Spinal cord (tissue), 3 donors: ENCODE measurements around the genes RAB3GAP1 and DARS1.

DNA sequence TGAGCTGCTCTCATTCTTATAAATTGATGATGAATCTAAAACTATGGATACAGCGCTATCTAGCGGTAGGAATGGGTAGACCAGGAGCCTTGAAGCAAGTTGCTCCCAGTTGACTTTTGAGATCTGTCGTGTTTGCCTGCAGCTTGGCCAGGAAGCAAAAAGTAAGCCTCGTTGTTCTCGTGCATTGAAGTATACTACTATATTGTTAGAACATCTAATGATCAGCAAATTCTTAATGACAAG lies 211.9 kb upstream of the NCKAP5 start:
- PRO-cap, result no peak
- RAMPAGE, long total RNA, result no peak

- PRO-cap, result no peak
- RAMPAGE, long total RNA, result no peak
Observed at GRCh38 chr2:134118320-134118864, 135.5 kb upstream of the MGAT5 start.

- PRO-cap, result no peak
- RAMPAGE, long total RNA, result no peak
Observed at GRCh38 chr2:134139414-134140034, 114.3 kb upstream of the MGAT5 start.

- PRO-cap, result no peak
- RAMPAGE, long total RNA, result no peak
Observed at GRCh38 chr2:134217411-134218415, 36.2 kb upstream of the MGAT5 start.

DNA sequence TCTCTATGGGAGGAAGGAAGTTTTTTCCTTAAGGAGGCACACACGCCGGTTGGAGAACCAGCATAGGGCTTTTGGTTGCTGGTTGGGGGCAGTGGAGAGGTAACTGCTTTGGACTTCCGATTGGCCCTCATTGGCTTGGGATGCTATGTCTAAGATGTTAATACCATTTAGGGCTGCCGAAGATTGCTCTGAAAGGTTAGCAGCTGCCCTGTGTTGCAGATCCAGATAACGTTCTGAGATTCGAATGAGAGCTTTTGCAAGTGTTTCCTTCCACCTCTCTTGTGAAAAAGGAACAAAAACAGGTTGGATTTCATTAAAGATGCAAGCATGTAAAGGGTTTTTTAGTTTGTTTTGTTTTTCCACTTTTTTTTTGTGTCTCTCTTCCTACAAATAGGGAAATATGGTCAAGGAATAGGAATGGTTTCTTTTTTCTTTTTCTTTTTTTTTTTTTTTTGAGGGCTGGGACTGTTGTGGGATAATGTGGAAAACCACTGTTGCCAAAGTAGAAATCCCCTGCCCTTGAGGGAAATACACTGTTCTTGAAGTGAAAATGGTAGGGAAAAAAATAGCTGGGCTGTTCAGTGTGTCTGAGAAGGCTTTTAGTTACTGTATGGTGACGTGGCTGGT lies 6.5 kb downstream of the MGAT5 start:
- PRO-cap, result no peak
- RAMPAGE, long total RNA, result no peak

DNA sequence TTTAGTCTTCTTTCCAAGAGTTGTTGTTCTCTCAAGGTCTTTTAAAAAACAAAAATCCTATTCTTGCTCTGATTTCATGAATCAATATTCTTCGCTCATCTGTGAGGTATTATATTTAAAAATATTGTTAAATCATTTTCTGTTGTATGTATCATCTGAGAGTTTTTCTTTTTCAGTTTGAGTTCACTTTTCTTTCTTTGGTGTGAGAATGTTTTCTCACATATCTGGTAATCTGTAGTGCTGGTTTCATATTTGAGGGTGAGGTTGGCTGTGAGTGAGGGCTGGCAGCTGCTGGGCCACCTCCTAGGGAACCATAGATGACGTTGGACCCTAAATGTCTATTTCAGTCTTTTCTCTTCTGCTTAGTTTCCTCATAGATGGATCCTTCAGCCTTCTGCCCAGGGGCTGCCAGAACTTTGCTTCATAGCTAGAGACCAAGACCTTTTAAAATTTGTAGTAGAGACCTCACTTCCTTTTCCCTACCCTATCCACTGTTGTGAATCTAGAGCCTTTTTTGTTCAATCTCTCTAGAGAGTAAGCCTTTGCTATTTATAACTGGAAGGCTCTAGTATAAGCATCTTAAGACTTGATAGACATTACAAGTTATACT lies 33.5 kb downstream of the MGAT5 start:
- PRO-cap, result no peak
- RAMPAGE, long total RNA, result no peak

DNA sequence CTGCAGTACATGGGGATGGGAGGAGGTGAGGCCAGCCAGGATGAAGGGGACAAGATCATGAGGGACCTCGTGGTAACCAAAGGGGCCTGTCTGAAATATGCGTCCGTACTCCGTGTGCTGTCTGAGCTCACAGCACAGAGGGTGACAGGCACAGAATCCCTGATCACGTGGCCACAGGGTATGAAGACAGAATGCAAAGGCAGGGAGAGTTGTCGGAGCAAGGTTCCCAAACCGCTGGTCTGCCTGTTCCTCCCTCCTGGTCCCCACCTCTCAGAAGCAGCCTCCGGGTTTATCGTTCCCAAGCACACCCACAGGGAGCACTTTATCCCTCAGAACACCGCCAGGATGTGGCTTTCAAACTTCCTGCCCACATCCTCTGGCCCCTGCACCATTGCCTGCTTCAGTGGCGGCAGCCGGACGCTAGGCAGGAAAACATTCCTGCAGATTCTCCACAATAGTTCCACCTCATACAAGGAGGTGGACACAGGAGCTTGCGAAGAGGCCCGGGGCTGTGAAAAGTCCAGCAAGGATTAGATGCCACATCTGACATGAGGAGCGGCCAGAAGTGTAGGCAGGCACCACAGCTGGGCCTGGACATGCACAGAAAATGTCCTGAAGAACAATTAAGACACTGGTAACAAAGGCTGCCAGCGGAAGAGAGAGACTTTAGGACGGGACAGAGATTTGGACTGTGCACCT lies 11.9 kb downstream of the TMEM163 start:
- PRO-cap, result no peak
- RAMPAGE, long total RNA, result no peak

DNA sequence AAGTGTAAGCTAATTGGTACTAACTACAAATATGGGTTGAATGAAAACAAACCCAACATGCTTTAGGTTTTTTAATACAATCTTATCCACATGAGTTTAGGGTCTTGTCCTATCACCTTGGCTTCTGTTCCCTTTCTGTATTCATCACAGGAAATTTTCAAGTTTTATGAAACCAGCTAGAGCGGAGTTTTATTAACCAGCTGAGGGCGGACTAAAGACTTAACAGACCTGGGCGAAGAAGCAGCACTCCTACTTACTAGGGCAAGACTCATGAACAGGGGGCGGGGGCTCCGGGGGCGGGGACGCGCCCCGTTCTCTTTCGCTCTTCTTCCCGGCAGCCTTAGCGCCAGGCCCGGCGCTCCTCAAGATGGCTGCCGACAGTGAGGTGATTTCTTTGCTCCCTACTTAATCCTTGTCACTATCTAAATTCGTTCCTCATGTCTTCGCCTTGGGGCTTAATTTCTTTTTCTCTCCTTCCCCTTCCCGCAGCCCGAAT lies at the start of gene RAB3GAP1:
Gene RAB3GAP1, plus strand, starts transcription at position 352 of the 496 bp plus-strand sequence.
- PRO-cap, result no peak
- RAMPAGE, long total RNA, result start-site peak on the plus strand centred at position 349 of the sequence, 14 bp wide, 703 and 821 reads in 2 replicates

GRCh38 chr2:135074047-135074693 lies 22.1 kb downstream of the RAB3GAP1 start:
- PRO-cap, result no peak
- RAMPAGE, long total RNA, result no peak

GRCh38 chr2:135135289-135135944 lies 83.3 kb downstream of the RAB3GAP1 start:
- PRO-cap, result no peak
- RAMPAGE, long total RNA, result no peak

- PRO-cap, result no peak
- RAMPAGE, long total RNA, result no peak
Observed at GRCh38 chr2:135604602-135605214, 73.4 kb downstream of the R3HDM1 start.

DNA sequence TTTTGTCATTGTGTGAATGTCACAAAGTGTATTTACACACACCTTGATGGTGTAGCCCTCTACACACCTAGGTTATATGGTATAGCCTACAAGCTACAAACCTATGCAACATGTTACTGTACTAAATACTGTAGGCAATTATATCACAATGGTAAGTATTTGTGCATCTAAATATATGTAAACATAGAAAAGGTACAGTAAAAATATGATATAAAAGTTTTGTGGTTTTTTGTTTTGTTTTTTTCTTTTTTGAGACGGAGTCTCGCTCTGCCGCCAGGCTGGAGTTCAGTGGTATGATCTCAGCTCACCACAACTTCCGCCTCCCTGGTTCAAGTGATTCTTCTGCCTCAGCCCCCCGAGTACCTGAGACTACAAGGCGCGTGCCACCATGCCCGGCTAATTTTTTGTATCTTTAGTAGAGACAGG lies 83.7 kb upstream of the UBXN4 start:
- PRO-cap, result no peak
- RAMPAGE, long total RNA, result no peak

DNA sequence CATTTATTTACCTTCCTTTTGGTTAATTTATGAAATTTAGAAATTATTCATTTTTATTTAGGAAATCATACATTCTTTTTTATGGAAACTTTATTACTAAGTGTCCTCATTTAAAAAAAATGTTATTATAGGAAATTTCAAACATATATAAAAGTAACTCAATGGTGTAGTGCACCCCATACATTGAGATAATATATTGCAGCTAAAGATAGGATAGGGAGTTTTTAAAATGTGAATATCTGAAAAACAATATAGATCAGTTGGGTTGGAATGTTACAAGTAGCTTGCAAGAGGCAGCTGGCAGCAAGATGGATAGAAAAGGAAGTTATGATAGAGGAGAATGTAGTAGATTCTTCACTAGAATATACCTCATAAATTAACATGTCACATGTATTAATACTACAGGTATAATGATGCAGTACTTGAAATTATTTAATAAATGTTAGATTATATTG lies 12.0 kb downstream of the UBXN4 start:
- PRO-cap, result no peak
- RAMPAGE, long total RNA, result no peak

DNA sequence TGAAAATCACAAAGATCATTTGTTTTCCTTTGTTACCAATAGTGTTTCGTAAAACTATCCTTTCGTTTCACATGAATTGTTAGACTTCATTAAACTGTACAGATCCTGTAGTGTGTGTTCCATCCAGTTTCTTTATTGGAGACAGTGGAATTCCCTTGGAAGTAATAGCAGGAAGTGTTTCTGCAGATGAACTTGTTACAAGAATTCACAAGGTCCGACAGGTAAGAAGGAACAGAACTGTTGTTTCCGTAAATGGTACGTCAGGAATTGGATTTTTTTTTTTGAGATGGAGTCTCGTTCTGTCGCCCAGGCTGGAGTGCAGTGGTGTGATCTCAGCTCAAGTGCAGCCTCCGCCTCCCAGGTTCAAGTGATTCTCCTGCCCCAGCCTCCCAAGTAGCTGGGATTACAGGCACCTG lies 12.4 kb downstream of the UBXN4 start:
- PRO-cap, result no peak
- RAMPAGE, long total RNA, result no peak

- PRO-cap, result no peak
- RAMPAGE, long total RNA, result start-site peak on the minus strand at chr2:135985440-135985604, 1,195 and 2,098 reads in 2 replicates
Observed at GRCh38 chr2:135985339-135986212, at the start of gene DARS1. Gene DARS1, minus strand, starts transcription at chr2:135985626.

GRCh38 chr2:136117863-136118009 lies 213 bp downstream of the CXCR4 start:
- PRO-cap, result no peak
- RAMPAGE, long total RNA, result no peak

DNA sequence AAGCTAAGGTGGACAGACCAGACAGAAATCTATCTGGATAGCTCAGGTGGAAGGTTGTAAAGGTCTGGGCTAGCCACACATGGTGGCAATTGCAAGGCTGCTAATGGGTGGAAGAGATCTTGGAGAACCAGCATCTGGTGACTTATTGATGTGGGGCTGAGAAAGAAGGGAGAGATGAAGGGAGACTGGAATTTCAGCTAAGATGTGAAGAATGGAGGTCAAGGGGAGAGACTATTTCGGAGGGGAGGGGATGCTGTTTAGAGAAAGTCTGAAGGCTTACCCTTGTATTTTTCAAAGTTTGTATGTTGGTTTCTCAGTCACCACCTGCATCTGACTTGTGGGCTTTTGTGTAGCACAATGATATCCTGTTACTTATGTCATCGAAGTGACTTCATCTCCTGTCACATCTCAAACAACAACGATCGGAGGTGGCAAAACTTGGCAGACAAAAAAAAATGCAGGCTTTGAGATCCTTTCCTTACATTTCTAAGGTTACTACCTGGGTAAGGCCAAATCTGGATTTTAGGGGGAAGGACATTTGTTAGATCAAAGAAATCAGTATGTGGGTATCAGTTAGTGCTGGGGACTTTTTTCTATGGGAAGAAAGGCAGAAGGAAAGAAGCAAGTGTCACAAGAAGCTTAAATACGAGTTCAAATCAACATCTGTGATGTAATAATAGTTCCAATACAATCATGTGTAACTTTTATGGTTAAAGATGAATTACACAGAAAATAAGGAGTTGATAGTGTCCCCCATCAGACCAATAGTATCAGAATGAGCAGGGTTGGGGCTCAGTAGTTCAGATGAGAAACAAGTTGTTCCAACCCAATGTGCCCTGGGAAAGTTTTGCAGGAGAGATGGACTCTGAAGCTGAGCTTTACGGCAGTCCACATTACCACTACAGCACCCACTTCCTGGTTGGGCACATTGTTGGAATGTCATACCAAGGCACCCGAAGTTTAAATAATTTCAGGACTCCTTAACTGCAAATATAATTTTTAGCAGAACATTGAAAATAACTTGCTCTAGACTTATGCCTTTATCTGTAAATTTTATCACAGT lies 11.8 kb upstream of the CXCR4 start:
- PRO-cap, result no peak
- RAMPAGE, long total RNA, result no peak

DNA sequence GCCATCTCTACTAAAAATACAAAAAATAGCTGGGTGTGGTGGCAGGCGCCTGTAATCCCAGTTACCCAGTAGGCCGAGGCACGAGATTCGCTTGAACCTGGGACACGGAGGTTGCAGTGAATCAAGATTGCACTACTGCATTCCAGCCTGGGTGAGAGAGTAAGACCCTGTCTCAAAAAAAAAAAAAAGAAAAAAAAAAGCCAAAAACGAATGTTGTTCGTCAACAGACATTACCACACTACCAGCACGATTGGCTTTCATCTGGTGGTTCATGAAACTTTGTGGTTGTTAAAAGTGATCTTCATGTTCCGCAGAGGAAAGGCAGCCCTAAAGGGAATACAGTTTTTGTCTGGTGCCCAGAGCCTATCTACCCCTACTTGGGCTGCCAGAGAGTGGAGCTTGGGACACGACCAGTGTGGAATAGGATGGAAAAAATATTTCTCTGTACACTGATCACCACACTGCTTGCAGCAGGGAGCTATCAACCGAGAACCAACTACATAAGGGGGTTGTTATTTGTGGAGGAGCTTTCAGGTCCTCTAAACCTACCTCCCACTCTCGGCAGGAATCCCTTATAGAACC lies 13.6 kb upstream of the CXCR4 start:
- PRO-cap, result no peak
- RAMPAGE, long total RNA, result no peak

GRCh38 chr2:136253380-136254114 lies 135.6 kb upstream of the CXCR4 start:
- PRO-cap, result no peak
- RAMPAGE, long total RNA, result no peak

DNA sequence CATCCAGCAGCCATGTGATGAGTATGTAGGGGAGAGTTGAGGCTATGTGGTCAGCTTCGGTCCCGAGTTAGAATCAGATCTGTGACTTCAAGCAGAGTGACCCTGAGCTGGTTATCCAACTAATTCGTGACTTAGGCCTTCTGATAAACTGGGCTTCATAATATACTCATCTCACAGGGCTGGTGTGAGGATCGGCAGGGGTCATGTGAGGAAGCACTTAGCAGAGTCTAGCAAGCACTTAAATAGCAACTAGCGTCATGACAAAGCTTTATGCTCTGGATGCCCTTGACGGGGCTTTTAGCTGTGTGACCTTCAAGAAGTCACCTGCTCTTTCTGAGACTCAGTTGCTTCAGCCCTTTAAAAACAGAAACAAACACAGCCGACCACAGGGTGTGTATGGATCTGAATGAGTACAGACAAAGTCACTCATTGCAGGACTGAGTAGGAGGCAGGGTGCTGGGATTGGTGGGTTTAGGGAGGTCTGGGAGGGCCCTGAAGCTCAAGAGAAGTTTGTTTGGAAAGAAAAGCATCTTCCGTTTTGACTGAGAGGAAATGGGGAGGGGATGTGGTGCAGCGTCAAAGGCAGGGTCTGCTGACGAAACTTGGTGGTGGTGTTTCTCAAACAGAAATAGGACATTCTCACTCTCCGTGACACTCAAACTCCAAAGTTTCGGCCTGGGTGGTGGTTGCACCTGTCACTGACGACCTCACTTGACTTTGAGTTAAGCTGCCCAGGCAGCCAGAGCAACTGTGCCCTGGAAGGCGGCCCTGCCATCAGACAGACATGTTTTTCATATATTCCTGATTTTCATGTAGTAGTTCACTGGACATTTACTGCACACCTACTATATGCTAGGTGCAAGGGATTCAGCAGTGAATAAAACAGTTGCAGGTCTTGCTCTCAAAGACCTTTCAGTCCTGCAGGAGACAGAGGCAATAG lies 264.2 kb upstream of the CXCR4 start:
- PRO-cap, result no peak
- RAMPAGE, long total RNA, result no peak